K562 (cell line): ENCODE measurements around a stretch of chr9.

DNA sequence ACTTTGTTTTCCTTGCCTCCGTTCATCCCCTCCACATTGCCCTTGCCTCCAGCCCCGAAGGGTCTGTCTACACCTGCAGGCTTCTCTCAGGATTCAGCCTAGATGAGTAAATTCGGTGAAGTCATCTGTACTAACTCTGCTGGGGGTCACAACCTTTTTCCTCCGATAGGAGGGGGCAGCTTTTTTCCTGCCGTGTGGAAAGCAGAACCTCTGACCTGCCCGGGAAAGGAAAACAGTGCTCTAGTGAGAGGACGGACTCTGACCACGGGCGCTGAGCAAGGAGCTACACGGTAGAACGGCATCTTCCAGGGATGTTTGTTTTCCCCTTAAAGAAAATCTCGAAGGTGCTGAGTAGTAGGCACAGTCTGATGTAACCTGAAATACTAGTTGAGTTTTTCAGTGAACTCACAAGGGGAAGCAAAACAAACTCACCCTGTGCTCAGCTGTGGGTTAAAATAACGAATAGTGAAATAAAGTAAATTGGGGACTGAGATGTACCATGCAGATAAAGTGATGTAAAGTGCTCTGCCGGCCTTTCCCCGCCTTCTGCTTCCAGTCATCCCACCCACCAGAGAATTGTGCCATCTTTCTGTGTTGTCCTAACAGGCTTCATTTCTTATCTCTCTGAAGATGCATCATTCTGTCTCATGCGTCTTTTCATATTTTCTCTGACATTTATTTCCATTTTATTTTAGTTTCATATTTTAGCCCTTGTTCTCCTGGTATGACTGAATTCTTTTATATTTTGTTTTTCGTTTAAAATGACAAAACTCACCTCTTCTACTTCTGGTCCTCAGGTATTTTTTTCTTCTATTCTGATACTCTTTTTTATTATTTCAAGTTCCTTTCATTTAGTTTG, 281.9 kb downstream of the AOPEP start:
- RAMPAGE, long total RNA = no peak
- RRBS = no CpG with 5 or more reads among the region's 17 CpGs
PRO-cap:
- standard = no peak
- CoPRO, capped RNA only, 2 experiments = no peak in any of the 2 experiments
- CoPRO, capped and uncapped RNA, 2 experiments = no peak in any of the 2 experiments
- CoPRO, uncapped RNA only, 2 experiments = no peak in any of the 2 experiments
CAGE:
- cytosol, long polyA plus RNA = no peak
- long polyA plus RNA = no peak
- nucleolus, long total RNA = no peak
- nucleus, long polyA plus RNA = no peak

DNA sequence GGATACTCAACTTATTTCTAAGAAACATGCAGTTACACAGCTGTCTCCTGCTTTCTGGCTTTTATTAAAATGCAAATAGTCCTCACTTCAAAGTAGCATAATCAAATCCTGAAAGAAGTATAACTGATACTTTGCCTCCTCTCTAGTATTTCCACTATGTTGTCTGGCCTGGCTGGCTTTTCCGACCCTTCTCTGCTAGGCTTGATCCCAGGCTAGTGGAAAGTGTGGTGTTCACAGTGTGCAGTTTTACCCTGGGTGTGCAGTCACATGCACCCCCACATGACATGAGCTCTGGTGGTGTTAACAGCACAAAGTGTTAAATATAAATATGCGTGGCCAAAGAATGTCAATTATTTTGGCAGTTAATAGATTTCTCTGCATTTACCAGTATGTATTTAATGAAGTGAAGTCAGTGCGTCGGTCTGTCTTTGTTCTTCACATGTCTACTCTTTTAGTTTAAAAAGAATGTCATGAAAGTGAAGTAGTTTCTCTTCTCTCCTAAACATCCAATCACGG, 286.6 kb downstream of the FANCC start:
- RAMPAGE, long total RNA = no peak
- RRBS = no CpG with 5 or more reads among the region's 5 CpGs
PRO-cap:
- standard = no peak
- CoPRO, capped RNA only, 2 experiments = no peak in any of the 2 experiments
- CoPRO, capped and uncapped RNA, 2 experiments = no peak in any of the 2 experiments
- CoPRO, uncapped RNA only, 2 experiments = no peak in any of the 2 experiments
CAGE:
- cytosol, long polyA plus RNA = no peak
- long polyA plus RNA = no peak
- nucleolus, long total RNA = no peak
- nucleus, long polyA plus RNA = no peak

- RAMPAGE, long total RNA = no peak
- RRBS = no CpG with 5 or more reads among the region's 6 CpGs
PRO-cap:
- standard = no peak
- CoPRO, capped RNA only, 2 experiments = no peak in any of the 2 experiments
- CoPRO, capped and uncapped RNA, 2 experiments = no peak in any of the 2 experiments
- CoPRO, uncapped RNA only, 2 experiments = no peak in any of the 2 experiments
CAGE:
- cytosol, long polyA plus RNA = no peak
- long polyA plus RNA = no peak
- nucleolus, long total RNA = no peak
- nucleus, long polyA plus RNA = no peak
These were observed 233.9 kb downstream of the FANCC start for GRCh38 chr9:95083706-95083966.

DNA sequence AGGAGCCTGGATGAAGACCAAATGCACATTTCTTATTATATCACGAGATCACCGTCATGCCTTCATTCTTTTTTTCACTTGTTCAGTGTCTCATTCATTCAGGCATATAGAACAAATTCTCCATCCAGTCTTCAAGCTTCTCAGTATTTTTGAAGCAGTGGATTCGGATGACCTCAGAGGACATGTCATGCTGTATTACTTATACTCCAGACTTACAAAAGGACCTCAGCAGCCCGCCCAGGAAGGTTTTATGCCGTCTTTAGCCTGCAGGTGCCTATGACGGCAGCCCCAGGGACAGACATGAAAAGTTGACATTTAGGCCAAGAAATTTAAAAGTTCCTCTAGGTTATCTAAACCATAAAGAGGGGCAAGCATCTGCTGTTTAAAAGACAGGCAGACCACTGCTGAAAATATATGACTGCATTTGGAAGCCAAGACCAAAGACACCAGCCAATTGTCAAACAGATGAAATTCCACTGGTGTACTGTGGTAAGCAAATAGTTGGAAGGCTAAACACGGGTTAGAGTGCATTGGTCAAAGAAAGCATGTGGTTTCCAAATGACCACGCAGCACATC, 173.9 kb downstream of the FANCC start:
- RAMPAGE, long total RNA = no peak
- RRBS = no CpG with 5 or more reads among the region's 8 CpGs
PRO-cap:
- standard = no peak
- CoPRO, capped RNA only, 2 experiments = no peak in any of the 2 experiments
- CoPRO, capped and uncapped RNA, 2 experiments = no peak in any of the 2 experiments
- CoPRO, uncapped RNA only, 2 experiments = no peak in any of the 2 experiments
CAGE:
- cytosol, long polyA plus RNA = no peak
- long polyA plus RNA = no peak
- nucleolus, long total RNA = no peak
- nucleus, long polyA plus RNA = no peak

DNA sequence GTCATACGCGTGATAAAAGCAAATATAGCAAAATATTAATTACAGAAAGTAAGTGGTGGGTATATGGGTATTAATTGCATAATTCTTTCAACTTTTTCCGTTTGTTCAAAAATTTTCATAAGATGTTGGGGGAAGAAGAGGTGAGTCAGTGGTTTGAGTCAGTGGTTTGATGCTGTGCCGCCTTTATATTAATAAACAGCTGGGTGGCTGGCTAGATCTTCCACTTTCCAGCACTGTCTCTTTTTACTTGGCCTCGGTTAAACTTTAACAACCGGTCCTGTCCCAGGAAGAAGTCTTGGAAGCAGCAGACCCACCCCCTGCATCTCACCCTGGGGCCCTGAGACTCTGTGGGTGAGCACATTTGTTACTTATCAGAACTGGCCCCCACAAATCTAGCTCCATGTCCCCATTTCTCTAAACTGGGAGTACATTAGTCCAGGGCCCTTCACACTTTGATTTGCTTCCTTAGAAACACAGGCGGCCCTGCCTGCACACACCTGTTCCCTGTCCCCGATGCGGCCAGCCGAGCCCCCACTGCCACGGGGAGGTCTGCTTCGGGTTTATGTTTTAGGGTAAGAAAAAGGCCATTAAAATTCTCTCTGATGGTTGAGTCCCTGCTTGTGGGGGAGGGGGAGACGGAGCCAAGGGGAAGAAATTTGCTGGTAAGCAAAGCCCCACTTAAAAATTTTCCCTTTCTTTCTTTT, 83.0 kb downstream of the PTCH1 start:
- RAMPAGE, long total RNA = no peak
- RRBS = no CpG with 5 or more reads among the region's 13 CpGs
PRO-cap:
- standard = no peak
- CoPRO, capped RNA only, 2 experiments = no peak in any of the 2 experiments
- CoPRO, capped and uncapped RNA, 2 experiments = no peak in any of the 2 experiments
- CoPRO, uncapped RNA only, 2 experiments = no peak in any of the 2 experiments
CAGE:
- cytosol, long polyA plus RNA = no peak
- long polyA plus RNA = no peak
- nucleolus, long total RNA = no peak
- nucleus, long polyA plus RNA = no peak

- RAMPAGE, long total RNA = no peak
- RRBS = no CpG with 5 or more reads among the region's 23 CpGs
PRO-cap:
- standard = no peak
- CoPRO, capped RNA only, 2 experiments = no peak in any of the 2 experiments
- CoPRO, capped and uncapped RNA, 2 experiments = no peak in any of the 2 experiments
- CoPRO, uncapped RNA only, 2 experiments = no peak in any of the 2 experiments
CAGE:
- cytosol, long polyA plus RNA = no peak
- long polyA plus RNA = start-site peak on the minus strand at chr9:95444203-95444209, 26 and 38 reads in 2 replicates
- nucleolus, long total RNA = no peak
- nucleus, long polyA plus RNA = no peak
These were observed 64.7 kb downstream of the PTCH1 start for GRCh38 chr9:95443983-95445094.

- RAMPAGE, long total RNA = no peak
- RRBS = no CpG with 5 or more reads among the region's 15 CpGs
PRO-cap:
- standard = no peak
- CoPRO, capped RNA only, 2 experiments = no peak in any of the 2 experiments
- CoPRO, capped and uncapped RNA, 2 experiments = no peak in any of the 2 experiments
- CoPRO, uncapped RNA only, 2 experiments = no peak in any of the 2 experiments
CAGE:
- cytosol, long polyA plus RNA = no peak
- long polyA plus RNA = no peak
- nucleolus, long total RNA = no peak
- nucleus, long polyA plus RNA = no peak
These were observed 156.2 kb upstream of the ERCC6L2 start for GRCh38 chr9:95719152-95719897.

DNA sequence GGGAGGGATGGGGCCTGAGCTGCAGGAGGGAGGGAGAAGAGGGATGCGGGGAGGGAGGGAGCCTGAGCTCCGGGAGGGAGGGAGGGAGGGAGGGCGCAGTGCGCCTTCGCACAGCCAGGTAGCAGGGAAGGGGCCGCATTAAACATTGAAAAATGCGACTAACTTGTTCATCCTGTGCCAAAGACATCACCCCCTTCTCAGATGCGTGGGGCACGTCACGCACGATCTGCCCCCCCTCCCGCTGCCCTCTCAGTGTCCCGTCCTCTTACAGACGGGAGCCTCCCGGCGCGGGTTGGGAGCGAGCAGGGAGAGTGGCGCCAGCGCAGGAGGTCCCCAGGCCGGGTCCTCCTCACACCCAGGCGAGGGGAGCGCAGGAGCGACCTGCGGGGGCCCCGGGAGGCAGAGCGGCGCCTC, 123.6 kb upstream of the ERCC6L2 start:
- RAMPAGE, long total RNA = no peak
- RRBS = 22% methylated on average over 12 of the region's 28 CpGs
PRO-cap:
- standard = no peak
- CoPRO, capped RNA only, 2 experiments = no peak in any of the 2 experiments
- CoPRO, capped and uncapped RNA, 2 experiments = no peak in any of the 2 experiments
- CoPRO, uncapped RNA only, 2 experiments = no peak in any of the 2 experiments
CAGE:
- cytosol, long polyA plus RNA = no peak
- long polyA plus RNA = no peak
- nucleolus, long total RNA = no peak
- nucleus, long polyA plus RNA = no peak

- RAMPAGE, long total RNA = no peak
- RRBS = no CpG with 5 or more reads among the region's 6 CpGs
PRO-cap:
- standard = no peak
- CoPRO, capped RNA only, 2 experiments = no peak in any of the 2 experiments
- CoPRO, capped and uncapped RNA, 2 experiments = no peak in any of the 2 experiments
- CoPRO, uncapped RNA only, 2 experiments = no peak in any of the 2 experiments
CAGE:
- cytosol, long polyA plus RNA = no peak
- long polyA plus RNA = no peak
- nucleolus, long total RNA = no peak
- nucleus, long polyA plus RNA = no peak
These were observed 121.8 kb upstream of the ERCC6L2 start for GRCh38 chr9:95753625-95754099.

- RAMPAGE, long total RNA = no peak
- RRBS = no CpG with 5 or more reads among the region's 3 CpGs
PRO-cap:
- standard = no peak
- CoPRO, capped RNA only, 2 experiments = no peak in any of the 2 experiments
- CoPRO, capped and uncapped RNA, 2 experiments = no peak in any of the 2 experiments
- CoPRO, uncapped RNA only, 2 experiments = no peak in any of the 2 experiments
CAGE:
- cytosol, long polyA plus RNA = no peak
- long polyA plus RNA = no peak
- nucleolus, long total RNA = no peak
- nucleus, long polyA plus RNA = no peak
These were observed 118.4 kb upstream of the ERCC6L2 start for GRCh38 chr9:95757125-95757495.

DNA sequence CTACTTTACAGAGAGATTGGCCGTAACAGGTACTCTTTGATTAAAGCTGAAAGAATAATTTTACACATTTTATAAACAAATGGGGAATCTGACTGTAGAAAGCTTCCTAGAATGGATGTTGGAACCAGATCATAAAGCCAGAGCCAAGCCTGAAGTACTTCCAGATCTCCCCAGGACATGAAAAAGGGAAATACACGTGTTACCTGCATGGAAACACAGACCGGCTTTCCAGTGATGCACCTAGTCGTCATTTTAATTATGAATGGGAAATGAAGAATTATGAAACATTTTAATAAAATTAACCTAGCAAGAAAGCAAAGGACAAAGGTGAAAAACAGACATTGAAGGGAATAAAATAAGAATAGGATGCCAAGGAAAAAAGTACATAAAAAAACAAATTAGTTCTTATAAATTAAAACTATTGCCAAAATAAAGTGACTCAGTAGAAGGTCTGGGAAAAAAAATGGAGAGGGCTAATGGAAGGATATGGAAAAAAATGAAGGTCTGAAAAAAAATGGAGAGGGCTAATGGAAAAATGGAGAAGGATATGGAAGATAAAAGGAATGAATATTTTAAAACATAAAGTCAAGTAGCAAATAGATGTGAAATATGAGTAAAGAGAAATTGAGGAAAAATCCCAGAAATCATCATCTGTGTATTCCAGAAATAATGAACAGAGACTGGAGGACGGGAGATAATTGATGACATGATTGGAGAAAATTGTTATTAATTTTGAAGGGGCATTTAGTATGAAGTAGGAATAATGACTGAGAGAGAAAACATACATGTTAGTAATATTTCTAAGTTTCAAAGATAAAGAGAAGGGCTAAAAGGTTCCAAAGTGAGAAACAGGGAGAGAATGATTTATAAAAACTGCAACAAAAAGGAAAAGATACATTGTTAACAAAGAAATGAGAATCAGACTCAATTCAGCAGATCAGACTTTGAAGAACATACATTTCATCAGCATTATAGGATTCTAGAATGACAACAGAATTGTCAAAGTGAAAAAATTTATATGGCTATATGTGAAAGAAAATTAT, 66.9 kb downstream of the ERCC6L2 start:
- RAMPAGE, long total RNA = no peak
- RRBS = no CpG with 5 or more reads among the region's 5 CpGs
PRO-cap:
- standard = no peak
- CoPRO, capped RNA only, 2 experiments = no peak in any of the 2 experiments
- CoPRO, capped and uncapped RNA, 2 experiments = no peak in any of the 2 experiments
- CoPRO, uncapped RNA only, 2 experiments = no peak in any of the 2 experiments
CAGE:
- cytosol, long polyA plus RNA = no peak
- long polyA plus RNA = no peak
- nucleolus, long total RNA = no peak
- nucleus, long polyA plus RNA = no peak

GRCh38 chr9:96015974-96016712, 140.7 kb downstream of the ERCC6L2 start:
- RAMPAGE, long total RNA = no peak
- RRBS = no CpG with 5 or more reads among the region's 3 CpGs
PRO-cap:
- standard = no peak
- CoPRO, capped RNA only, 2 experiments = no peak in any of the 2 experiments
- CoPRO, capped and uncapped RNA, 2 experiments = no peak in any of the 2 experiments
- CoPRO, uncapped RNA only, 2 experiments = peak in 1 of 2 experiments; most common plus-strand start chr9:96016321 (in 1); most common minus-strand start chr9:96016247 (in 1)
CAGE:
- cytosol, long polyA plus RNA = no peak
- long polyA plus RNA = no peak
- nucleolus, long total RNA = no peak
- nucleus, long polyA plus RNA = no peak

DNA sequence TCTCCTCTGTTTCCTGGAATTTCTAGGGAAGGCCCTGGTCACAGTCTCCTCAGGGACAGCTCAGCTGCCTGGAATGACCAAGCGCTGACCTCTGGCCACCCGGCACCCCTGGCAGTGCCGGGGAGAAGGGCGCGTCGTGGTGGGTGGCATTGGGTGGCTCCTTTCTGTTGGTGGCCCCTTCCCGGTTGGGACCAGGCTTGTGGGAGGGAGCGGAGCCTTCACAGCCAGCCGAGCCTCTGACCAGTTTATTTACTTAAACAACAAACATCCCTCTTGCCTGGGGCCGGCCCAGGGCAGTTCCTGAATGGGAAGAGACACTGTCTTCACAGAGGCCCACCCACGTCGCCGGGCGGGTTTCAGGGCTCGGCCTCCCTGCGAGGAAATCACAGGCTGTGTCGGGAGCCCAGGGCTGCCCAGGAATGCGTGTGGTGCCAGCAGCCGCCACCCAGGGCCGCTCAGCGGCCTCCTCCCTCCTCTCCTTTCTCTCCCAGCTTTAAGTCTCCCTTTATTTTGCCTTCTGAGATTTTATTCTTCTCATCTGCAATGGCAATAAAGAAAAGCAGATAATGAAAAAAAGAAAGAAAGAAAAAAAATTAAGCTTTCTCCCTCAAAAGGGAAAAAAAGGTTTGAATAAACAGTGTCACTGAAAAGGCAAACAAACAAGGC, 132.5 kb downstream of the HSD17B3 start:
- RAMPAGE, long total RNA = no peak
- RRBS = 4% methylated on average over 9 of the region's 21 CpGs
PRO-cap:
- standard = no peak
- CoPRO, capped RNA only, 2 experiments = no peak in any of the 2 experiments
- CoPRO, capped and uncapped RNA, 2 experiments = no peak in any of the 2 experiments
- CoPRO, uncapped RNA only, 2 experiments = no peak in any of the 2 experiments
CAGE:
- cytosol, long polyA plus RNA = no peak
- long polyA plus RNA = no peak
- nucleolus, long total RNA = no peak
- nucleus, long polyA plus RNA = no peak

GRCh38 chr9:96464049-96464692, 14.2 kb downstream of the HABP4 start:
- RAMPAGE, long total RNA = no peak
- RRBS = no CpG with 5 or more reads among the region's 12 CpGs
PRO-cap:
- standard = no peak
- CoPRO, capped RNA only, 2 experiments = no peak in any of the 2 experiments
- CoPRO, capped and uncapped RNA, 2 experiments = no peak in any of the 2 experiments
- CoPRO, uncapped RNA only, 2 experiments = no peak in any of the 2 experiments
CAGE:
- cytosol, long polyA plus RNA = no peak
- long polyA plus RNA = no peak
- nucleolus, long total RNA = no peak
- nucleus, long polyA plus RNA = no peak

GRCh38 chr9:96501817-96502587, 52.0 kb downstream of the HABP4 start:
- RAMPAGE, long total RNA = no peak
- RRBS = no CpG with 5 or more reads among the region's 14 CpGs
PRO-cap:
- standard = no peak
- CoPRO, capped RNA only, 2 experiments = no peak in any of the 2 experiments
- CoPRO, capped and uncapped RNA, 2 experiments = no peak in any of the 2 experiments
- CoPRO, uncapped RNA only, 2 experiments = no peak in any of the 2 experiments
CAGE:
- cytosol, long polyA plus RNA = no peak
- long polyA plus RNA = no peak
- nucleolus, long total RNA = no peak
- nucleus, long polyA plus RNA = no peak

GRCh38 chr9:96566485-96567665, 52.8 kb downstream of the CDC14B start:
- RAMPAGE, long total RNA = no peak
- RRBS = 48% methylated on average over 21 of the region's 78 CpGs
PRO-cap:
- standard = bidirectional peak, plus-strand start at chr9:96566991, minus-strand start at chr9:96566831
- CoPRO, capped RNA only, 2 experiments = peak in 2 of 2 experiments; most common plus-strand start chr9:96567001 (in 1); most common minus-strand start chr9:96566831 (in 1)
- CoPRO, capped and uncapped RNA, 2 experiments = no peak in any of the 2 experiments
- CoPRO, uncapped RNA only, 2 experiments = no peak in any of the 2 experiments
CAGE:
- cytosol, long polyA plus RNA = no peak
- long polyA plus RNA = no peak
- nucleolus, long total RNA = no peak
- nucleus, long polyA plus RNA = no peak

DNA sequence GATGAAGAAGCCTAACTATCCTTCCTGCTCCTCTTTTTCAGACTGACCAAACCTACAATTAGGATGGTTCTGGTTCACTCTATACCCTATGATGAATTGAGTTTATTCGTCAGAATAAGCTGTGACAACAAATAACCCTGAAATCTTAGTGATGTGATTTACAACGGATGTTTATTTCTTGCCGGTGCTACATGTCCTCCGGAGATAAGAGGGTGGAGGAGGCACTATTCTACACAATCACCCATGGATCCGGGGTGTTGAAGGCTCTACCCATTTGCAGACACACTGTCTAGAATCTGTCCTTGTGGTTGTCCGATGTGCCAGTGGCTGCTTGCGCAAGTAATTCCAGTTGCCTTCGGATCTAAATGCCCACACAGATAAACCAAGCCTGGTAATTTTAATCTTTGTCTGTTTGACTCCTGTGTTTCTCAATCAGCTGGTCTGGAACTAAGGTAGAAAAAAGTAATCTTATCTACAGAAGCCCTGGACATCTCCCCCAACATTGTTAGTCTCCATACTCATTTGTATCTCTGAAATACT, 44.7 kb downstream of the CDC14B start:
- RAMPAGE, long total RNA = no peak
- RRBS = no CpG with 5 or more reads among the region's 8 CpGs
PRO-cap:
- standard = no peak
- CoPRO, capped RNA only, 2 experiments = no peak in any of the 2 experiments
- CoPRO, capped and uncapped RNA, 2 experiments = no peak in any of the 2 experiments
- CoPRO, uncapped RNA only, 2 experiments = no peak in any of the 2 experiments
CAGE:
- cytosol, long polyA plus RNA = no peak
- long polyA plus RNA = no peak
- nucleolus, long total RNA = no peak
- nucleus, long polyA plus RNA = no peak